Epithelial cell of alveolus of lung (primary cell): Measurements from ENCODE around the genes ADD1, MFSD10, HTT and DOK7.

- RAMPAGE, long total RNA = start-site peak on the plus strand at chr4:2843921-2844000, 758 and 505 reads in 2 replicates
- RRBS = 1% methylated on average over 34 of the region's 76 CpGs
These were observed at the start of gene ADD1 for GRCh38 chr4:2843544-2844130. TSS of gene ADD1 (plus strand) at chr4:2843844.

- RAMPAGE, long total RNA = no peak
- RRBS = no CpG with 5 or more reads among the region's 38 CpGs
These were observed 6.2 kb downstream of the MFSD10 start for GRCh38 chr4:2928002-2929290.

- RAMPAGE, long total RNA = no peak
- RRBS = 6% methylated on average over 4 of the region's 47 CpGs
These were observed at the start of gene MFSD10 for GRCh38 chr4:2934705-2935064. TSS of gene MFSD10 (minus strand) at chr4:2934825.

DNA sequence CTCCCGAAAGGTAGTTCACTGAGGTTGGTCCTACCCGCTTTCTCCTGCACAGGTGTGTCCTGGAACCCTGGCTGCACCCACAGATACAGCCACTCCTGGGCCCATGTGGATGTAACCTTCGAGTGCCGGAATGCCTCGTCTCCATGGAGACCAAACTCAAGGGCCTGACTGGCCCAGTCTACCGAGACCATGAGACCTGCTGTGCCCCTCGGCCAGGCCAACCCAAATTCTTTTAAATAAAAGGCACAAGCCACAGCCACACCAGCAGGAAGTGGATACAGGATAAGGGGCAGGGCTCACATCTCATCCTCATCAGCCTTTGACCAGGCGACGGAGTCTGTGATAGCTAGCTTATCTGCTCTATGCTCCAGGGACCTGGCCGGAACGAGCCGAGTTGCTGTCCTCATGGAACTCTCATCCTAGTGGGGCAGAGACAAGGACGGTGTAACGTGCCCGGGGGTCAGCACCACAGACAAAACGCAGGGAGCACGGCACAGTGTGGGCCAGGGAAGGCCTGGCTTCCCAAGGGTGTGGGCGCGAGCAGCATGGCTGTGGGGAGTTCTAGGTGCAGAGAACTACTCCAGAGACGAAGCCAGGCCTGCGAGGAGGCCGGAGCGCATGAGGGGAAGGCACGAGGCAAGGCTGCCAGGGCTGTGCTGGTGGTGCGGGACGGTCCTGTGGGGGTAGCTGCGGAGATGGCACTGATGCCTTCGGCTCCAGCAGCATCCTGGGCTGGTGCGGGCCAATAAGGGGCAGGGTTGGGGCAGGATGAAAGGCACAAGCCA is 5.8 kb upstream of the MFSD10 start:
- RAMPAGE, long total RNA = no peak
- RRBS = 96% methylated on average over 6 of the region's 29 CpGs

- RAMPAGE, long total RNA = no peak
- RRBS = no CpG with 5 or more reads among the region's 8 CpGs
These were observed 5.6 kb downstream of the NOP14 start for GRCh38 chr4:2957547-2958107.

- RAMPAGE, long total RNA = no peak
- RRBS = 1% methylated on average over 18 of the region's 57 CpGs
These were observed at the start of gene HTT for GRCh38 chr4:3074290-3074794. TSS of gene HTT (plus strand) at chr4:3074681.

DNA sequence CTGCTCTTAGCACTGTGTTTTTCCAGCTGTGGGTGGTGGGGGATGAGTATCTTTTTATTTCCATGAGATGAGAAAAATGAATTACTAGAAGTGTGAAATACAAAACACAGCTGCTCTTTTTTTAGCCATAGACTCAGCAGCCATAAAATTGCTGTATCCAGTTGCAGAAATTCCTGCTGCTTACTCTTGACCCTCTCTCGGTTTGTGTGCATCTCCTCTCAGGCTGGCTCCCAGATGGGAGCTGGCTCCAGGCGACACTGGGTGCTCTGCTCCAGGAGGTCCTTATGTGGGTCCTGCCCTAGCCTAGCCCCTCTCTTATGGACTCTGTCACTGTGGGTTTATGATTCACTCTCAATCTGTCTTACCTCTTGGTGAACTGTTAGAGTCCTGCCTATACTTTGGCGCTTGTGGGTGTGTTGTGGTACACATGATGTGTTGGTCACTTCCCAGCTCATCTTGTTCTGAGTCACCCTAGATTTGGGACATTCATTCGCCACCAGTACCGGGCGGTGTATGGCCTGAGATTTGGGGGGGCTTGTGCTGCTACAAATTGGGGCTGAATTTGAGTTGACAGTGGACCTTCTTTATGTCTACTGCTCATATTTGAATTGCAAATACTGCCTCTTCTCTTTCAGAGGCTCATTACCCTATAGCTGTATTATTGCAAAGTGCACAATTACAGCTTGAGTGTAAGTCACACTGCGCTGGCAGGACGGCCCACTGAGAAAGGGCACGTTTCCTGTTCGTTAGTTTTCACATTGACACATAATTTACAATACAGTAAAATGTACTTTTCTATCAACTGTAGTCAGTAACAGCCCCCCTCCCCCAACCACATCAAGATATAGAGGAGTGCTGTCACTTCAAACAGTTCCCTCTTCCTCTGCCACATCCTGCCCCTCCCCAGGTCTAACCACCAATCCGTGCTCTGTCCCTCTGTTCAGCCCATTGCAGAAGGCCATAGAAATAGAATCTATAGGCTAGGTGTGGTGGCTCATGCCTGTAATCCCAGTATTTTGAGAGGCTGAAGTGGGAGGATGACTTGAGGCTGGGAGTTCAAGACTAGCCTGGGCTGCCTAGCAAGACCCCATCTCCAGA is 46.9 kb upstream of the MSANTD1 start:
- RAMPAGE, long total RNA = no peak
- RRBS = no CpG with 5 or more reads among the region's 11 CpGs

DNA sequence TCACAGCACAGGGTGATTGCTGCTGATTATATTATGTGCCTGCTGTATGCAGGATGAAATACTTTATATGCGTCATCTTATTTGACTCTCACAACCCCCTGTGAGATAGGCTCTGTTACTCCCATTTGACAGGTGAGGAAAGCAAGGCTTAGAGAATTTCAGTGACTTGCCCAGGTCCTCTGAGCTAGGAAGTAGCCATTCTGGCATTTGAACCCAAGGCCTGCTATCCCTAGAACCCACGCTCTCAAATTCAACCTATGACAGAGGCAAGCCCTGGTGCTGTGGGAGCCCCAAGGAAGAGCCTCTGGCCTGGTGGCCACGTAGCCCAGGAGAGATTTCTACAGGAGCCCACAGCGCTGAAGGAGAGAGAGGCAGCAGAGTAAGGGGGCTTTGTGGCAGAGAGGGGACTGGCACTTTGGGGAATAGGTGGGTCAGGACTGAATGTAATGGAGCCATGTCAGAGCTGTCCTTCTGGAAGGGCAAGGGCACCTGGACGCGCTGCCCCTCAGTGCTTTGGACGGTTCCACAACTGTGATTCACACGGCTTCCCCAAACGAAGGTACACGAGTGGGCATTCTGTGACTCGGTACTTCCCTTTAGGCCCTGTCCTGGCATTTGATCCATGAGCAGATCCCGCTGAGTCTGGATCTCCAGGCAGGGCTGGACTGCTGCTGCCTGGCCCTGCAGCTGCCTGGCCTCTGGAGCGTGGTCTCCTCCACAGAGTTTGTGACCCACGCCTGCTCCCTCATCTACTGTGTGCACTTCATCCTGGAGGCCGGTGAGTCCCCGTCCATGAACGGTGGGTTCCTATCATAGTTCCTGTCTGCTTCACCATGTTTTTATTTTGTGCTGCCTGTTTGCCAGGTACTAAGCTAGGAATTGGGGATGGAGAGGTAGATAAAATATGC is 35.3 kb upstream of the MSANTD1 start:
- RAMPAGE, long total RNA = no peak
- RRBS = no CpG with 5 or more reads among the region's 17 CpGs

DNA sequence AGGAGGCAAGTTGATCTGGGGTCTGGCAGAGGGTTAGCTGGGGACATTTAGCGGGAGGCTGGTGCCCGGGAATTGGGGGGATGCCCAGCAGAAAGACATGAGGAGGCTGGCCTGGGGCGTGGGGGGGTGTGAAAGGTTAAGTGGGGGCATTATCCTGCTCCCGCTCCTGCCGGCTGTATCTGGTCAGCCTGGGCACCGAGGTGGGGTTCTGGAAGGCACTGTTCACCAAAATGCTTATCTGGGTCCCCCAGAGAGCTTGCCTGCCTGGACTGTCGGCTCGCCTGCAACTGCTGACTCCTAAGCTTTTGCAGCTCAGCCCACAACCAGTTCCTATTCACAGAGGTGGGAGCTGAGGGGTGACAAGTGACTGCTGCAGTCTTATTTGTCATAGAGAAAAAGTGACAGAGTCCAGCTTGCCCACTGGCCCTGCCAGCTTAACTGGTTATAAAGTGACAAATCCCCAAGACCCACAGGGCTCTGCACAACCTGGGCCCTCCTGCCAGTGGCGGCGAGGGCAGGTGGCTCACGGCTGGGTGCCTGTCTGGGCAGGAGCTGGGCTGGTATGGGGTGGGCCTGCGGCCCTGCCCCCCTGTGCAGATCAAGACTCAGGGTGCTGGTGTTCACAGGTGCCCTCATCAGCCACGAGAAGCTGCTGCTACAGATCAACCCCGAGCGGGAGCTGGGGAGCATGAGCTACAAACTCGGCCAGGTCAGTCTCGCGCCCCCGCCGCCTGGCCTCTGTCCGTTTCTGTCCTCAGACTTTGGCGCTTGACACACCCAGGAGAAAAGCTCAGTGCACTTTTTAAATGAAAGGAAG is 23.7 kb upstream of the MSANTD1 start:
- RAMPAGE, long total RNA = no peak
- RRBS = no CpG with 5 or more reads among the region's 22 CpGs

DNA sequence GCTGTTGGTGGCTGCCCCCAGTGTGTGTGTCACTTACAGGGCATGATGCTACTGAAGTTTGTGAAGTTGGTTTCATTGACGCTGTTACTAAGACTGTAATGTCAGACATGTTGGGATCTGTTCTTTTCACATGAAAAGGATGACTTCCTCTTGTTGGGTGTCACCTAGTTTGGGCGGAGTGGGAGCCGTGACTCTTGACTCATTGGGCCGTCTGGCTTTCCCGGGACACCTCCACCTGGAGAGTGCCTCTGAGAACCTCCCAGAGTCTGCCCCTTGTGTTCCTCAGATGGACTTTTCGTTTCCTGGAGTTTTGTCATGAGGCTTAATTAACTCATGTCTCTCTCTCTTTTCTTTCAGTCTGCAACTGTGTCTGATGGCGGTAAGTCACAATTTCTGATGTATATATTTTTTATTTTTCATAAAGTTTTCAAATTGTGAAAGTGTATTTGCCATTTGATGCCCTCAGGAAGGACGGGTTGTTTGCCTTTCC is 55.7 kb upstream of the HGFAC start:
- RAMPAGE, long total RNA = no peak
- RRBS = no CpG with 5 or more reads among the region's 8 CpGs

- RAMPAGE, long total RNA = no peak
- RRBS = no CpG with 5 or more reads among the region's 12 CpGs
These were observed 44.7 kb upstream of the HGFAC start for GRCh38 chr4:3396836-3397697.

GRCh38 chr4:3407820-3408596 is 33.8 kb upstream of the HGFAC start:
- RAMPAGE, long total RNA = no peak
- RRBS = no CpG with 5 or more reads among the region's 22 CpGs

DNA sequence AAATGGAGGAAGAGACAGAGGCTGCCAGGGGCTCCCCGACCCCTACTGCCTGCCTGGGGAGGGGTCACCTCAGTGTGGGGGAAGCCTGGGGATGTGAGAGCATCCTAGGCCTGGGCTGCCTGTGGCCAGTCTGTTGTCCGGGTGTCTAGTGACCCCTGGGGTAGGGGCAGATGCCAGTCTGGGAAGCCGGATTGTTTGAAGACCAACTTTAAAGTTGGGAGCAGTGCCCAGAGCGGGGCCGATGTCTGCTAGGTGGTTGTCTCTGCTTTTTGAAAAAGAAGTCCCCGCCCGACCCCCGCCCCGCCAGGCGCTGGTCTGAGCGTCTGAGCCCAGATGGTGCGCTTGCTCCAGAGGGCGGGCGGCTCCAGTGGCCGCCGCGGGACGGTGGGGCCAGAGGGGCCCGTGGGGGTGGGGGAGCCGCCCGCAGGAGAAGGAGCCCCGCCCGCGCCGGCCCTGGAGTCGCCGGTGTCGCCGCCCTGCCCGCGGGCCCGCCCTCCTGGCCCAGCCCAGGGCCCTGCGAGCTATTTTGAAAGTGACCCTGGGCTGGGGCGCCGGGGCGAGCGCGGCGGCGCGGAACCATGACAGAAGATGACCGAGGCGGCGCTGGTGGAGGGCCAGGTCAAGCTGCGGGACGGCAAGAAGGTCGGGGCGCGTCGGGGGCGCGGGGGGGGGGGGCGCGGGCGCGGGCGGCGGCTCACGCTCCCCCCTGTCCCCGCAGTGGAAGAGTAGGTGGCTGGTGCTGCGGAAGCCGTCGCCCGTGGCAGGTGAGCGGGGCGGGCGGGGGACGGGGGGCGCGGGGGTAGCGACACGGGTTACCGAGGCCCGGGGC is at the start of gene DOK7:
Gene DOK7, plus strand, starts transcription at position 519 of the 829 bp plus-strand sequence.
- RAMPAGE, long total RNA = no peak
- RRBS = 2% methylated on average over 9 of the region's 74 CpGs

GRCh38 chr4:3486779-3487339 is 23.8 kb downstream of the DOK7 start:
- RAMPAGE, long total RNA = no peak
- RRBS = 9% methylated on average over 2 of the region's 14 CpGs

- RAMPAGE, long total RNA = no peak
- RRBS = no CpG with 5 or more reads among the region's 8 CpGs
These were observed 48.7 kb upstream of the LRPAP1 start for GRCh38 chr4:3580918-3581365.

GRCh38 chr4:3956207-3956646 is 190.0 kb downstream of the ADRA2C start:
- RAMPAGE, long total RNA = no peak
- RRBS = no CpG with 5 or more reads among the region's 29 CpGs

GRCh38 chr4:3984647-3985206 is 218.5 kb downstream of the ADRA2C start:
- RAMPAGE, long total RNA = no peak
- RRBS = no CpG with 5 or more reads among the region's 14 CpGs

GRCh38 chr4:4047212-4047752 is 179.4 kb downstream of the OTOP1 start:
- RAMPAGE, long total RNA = no peak
- RRBS = 15% methylated on average over 1 of the region's 17 CpGs

GRCh38 chr4:4395762-4396871 is 9.2 kb downstream of the NSG1 start:
- RAMPAGE, long total RNA = no peak
- RRBS = 4% methylated on average over 9 of the region's 33 CpGs

DNA sequence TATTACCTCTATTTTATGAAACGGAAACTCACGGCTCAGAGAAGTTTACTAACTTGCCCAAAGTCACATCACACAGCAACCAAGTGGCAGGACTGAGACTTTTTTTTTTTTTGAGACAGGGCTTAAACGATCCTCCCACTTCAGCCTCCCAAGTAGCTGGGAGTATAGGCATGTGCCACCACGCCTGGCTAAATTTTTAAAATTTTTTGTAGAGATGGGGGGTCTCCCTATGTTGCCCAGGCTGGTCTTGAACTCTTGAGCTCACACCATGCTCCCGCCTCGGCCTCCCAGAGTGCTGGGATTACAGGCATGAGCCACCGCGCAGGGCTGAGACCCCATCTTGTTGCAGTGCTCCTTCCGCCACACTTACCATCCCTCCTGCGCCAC is 34.3 kb downstream of the NSG1 start:
- RAMPAGE, long total RNA = no peak
- RRBS = no CpG with 5 or more reads among the region's 10 CpGs